ENCODE measurements around a stretch of chr10.

- PRO-cap: no peak
These were observed 196.8 kb downstream of the CELF2 start for GRCh38 chr10:11214345-11215096.

- PRO-cap: no peak
These were observed 223.1 kb downstream of the CELF2 start for GRCh38 chr10:11240506-11241356.

GRCh38 chr10:11288066-11288315, 270.3 kb downstream of the CELF2 start:
- PRO-cap: no peak

DNA sequence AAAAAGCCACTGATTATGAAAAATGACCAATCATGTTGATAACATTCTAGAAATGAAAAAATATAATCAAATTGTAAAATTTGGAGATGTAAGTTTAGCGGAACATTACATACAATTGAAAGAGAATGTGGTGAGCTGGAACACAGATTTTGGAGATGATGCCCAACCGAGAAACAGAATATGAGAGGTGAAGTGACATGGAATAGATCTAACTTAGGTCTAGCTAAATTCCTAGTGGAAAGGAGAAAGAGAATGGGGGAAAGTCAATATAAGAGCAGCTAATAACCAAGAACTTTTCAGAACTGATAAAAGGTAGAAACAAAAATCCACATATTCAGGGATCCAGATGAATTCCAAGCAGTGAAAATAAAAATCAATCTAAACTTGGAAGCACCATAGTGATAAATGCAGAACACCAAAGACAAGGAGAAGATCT, 294.0 kb downstream of the CELF2 start:
- PRO-cap: no peak

GRCh38 chr10:11367983-11368652, 243.3 kb downstream of the USP6NL start:
- PRO-cap: no peak

DNA sequence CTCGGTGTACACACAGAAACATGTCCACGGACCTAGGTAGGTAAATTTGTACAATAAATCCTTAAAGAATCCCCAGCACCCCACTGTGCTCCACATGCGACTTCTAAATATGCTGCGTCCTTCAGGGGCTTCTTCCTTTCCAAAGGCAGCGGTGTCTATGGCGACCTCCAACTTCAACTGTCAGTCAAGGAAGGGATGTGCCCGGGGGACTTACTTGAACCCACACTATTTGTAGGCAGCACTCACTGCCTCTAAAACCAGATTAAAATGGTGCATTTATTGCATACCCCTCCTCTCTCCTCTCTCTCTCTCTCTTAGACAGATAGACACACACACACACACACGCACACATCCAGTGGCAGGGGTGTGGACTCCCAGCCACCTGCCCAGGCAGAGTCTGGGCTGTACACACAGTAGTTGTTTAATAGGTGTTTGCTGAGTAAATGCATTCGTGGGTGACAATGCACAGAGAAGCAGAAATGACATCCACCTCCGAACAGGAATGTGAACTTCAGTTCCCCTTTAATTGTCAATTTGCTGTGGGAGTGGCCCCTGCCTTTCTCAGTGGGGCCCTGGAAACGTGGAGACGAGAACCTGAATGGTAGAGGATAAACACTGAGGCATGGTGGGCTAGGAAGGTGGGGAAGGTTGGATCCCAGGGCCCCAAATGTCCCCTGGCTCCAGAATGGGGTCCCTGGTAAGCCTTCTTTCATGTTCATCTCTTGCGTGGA, 58.7 kb upstream of the ECHDC3 start:
- PRO-cap: no peak

DNA sequence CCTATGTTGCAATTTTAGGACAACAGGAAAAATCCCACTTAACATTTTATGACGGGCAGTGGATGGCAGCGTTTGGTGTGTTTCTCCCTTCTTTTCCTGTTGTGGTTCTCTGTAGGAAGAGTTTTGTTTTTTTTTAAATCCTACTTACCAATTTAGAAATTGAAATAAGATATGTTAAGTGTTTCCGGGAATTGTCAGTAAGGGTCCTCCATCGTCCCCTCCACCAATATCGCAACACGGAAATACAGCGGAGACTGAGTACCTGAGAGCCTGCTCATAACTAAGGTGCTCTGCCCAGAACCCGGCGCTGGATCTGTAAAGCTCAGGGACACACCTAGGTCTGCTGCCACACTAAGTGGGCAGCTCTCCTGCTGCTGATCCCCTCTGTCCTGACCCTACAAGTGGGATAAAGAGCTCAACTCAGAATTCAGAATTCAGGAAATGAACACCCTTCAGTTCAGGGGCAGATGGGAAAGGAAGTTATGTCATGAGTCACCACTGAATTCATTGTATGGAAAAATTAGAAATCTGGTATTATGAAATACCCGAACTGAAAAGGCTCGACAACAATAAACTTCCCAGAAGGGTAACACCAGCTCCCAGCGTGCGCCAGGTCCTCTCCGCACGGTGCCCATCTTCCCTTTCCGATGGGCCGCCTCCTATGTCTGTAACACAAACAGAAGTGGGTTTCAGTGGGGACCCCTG, 9.1 kb upstream of the PROSER2 start:
- PRO-cap: no peak

- PRO-cap: no peak
These were observed 4.0 kb downstream of the NUDT5 start for GRCh38 chr10:12191719-12192162.

- PRO-cap: bidirectional peak, plus-strand start at chr10:12349247, minus-strand start at chr10:12348971
These were observed 545 bp upstream of the CAMK1D start for GRCh38 chr10:12348720-12349284.

DNA sequence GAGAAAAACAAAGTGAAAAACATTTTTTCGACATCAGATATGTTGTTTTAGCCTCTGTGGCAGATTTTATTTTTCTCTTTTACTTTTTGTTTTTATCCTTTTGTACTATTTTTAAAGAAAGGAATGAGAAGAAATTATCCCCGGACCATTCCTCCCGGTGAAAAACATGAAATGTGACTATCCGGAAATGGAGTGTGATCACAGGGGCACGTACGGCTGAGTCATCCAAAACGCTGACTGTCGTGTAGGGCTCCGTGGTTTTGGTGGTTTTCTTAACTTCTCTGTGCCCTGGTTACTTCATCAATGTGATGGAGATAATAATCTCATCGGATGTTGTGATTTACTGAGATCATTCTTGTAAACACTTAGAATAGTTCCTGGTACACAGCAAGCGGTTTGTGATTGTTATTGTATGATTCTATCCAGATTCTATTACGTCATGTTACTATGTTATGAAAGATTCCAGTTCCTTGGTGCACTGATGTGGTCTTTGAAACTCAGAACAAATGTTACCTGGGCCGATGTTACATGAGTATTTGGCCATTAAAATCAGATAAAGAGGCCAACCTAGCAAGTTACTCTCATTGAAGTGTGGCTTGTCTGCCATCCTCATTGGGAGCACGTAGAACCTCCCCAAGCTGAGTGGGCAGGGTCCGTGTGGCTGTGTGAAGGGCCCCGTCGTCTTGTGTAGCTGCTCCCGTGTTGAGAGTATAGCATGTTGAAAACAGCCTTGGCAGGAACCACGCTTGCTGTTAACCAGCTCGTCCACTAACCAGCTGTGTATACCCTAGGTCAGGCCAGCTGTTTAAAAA, 99.5 kb downstream of the CAMK1D start:
- PRO-cap: no peak

- PRO-cap: no peak
These were observed 182.2 kb downstream of the CAMK1D start for GRCh38 chr10:12531446-12531952.

DNA sequence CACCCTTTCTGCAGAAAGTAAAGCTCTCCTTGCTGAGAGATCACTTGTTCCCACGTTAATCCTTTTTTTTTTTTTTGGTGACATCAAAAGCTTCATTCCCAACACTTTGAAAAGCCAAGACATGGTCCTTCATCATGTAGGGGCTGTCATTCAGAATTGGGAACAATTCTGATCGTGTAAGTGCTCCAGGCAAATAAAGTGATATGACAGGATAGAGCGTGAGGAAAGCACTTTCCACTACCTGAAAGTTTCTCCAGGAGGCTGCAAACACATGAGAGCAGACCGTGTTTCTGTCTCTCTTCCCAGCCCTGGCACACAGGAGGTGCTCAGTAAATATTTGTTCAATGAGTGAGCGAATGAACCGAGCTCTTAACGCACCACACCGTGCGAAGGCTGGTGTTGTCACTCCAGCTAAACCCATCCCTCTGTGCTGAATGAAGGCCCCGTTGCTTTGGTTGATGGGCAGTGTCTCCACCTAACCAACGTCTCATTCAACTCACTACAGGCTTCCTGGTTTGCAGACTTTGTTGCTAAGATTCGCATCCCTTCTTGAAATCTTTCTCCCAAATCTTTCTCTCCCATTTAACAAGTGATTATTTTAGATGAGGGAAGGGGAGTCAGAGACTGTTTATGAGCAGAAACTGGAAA, 282.4 kb downstream of the CAMK1D start:
- PRO-cap: no peak

- PRO-cap: no peak
These were observed 285.8 kb downstream of the CAMK1D start for GRCh38 chr10:12635075-12635597.

DNA sequence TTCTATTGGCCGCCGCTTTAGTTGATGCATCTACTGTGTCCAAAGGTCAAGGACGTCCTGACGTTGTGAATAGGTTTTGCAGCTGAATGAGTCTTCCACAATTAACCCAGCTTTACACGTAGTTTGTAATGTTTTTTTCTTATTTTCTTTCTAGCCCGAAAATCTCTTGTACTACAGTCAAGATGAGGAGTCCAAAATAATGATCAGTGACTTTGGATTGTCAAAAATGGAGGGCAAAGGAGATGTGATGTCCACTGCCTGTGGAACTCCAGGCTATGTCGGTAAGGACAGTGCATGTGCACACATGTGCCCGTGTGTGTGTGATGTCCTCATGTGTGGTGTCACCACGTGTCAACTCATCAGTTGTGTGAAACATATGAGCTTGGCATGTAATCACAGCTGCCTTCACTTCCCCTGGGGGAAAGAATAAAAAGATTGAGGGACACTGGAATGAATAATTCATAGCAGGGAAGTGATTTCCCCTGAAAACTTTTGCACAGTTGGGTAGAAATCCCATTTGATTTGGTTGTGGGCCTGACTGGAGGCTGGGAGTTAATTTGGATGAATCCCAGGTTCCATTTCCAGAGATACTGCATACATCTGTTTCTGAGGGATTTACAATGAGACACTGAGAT, 231.9 kb downstream of the CCDC3 start:
- PRO-cap: no peak

GRCh38 chr10:13161755-13162419, 529 bp downstream of the MCM10 start:
- PRO-cap: no peak

DNA sequence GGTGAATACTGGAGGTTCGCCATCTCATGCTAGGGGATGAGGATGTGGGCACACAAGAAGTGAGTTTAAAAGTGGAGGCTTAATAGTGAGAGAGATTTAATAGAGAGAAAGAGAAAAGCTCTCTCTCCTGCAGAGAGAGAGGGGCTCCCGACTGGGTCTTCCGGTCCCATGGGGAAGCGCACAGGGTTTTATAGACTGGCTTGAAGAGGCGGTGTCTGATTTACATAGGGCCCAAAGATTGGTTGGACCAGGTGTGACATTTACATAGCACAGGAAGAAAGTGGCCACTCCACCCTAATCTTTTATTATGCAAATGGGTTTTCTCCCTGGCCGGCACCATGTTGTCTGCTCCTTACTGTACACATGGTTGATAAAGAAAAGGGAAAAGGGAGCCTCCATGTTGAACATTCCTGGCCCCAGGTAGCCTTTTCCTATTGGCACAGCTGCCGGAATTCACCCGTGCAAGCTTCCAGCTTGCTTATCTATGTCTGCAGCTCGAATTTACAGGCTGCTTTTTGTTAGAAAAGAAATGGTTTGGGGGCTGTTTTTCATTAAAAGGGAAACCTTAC, 52.4 kb upstream of the SEPHS1 start:
- PRO-cap: no peak

GRCh38 chr10:13625004-13625630, 38.4 kb downstream of the PRPF18 start:
- PRO-cap: no peak

- PRO-cap: no peak
These were observed 121.7 kb downstream of the PRPF18 start for GRCh38 chr10:13708149-13709256.

DNA sequence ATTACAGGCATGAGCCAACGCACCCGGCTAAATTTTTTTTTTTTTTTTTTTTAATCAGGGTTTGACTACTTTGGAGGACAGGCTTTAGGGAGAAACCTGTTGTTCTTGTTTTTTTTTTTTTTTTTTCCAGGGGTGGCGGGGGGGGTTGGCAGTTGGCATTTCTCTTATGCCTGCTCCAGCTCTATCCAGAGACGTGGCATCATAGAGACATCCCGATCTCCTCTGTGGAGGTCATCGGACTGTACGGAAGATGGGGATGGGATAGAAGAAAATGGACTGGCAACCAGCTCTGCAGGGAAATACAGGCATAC, 130.8 kb downstream of the PRPF18 start:
- PRO-cap: no peak

- PRO-cap: unidirectional peak, minus-strand start at chr10:13718643
These were observed 131.5 kb downstream of the PRPF18 start for GRCh38 chr10:13717896-13719055.